Ovary (tissue), 7 donors: ENCODE measurements around a stretch of chr2.

DNA sequence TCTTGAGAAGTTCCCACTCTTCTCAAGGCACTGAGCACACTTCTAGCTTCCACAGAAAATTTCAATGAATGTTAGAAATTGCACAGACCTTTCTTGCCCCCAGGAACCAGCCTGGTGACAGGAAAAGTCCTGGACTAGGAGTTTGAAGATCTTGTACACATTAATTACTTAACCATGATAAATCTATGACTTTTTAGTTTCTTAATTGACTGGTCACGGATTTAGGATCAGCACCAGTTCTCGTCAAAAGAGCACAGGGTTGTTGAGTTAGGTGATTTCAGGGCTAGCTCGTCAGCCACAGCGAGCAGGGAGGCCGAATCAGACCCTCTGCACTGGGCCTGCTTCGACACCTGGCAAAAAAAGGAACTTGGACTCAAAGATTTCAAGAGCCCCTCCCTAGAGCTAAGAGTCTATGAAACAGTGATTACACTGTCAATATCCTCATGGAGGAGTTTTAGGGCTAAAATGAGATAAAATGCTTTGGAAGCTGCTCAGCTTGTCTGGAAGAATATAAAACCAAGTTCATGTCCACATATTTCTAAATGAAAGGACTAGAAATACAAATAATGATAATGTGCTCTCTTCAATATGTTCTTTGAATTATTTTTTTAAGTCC is 4.5 kb upstream of the SERTAD2 start:
- PRO-cap, 7 experiments = no peak in any of the 7 experiments
- RAMPAGE, long total RNA, 2 experiments = no peak in any of the 2 experiments

- PRO-cap, 7 experiments = no peak in any of the 7 experiments
- RAMPAGE, long total RNA, 2 experiments = no peak in any of the 2 experiments
These were observed 15.5 kb upstream of the SERTAD2 start for GRCh38 chr2:64668992-64669817.

GRCh38 chr2:64678718-64679104 is 25.0 kb upstream of the SERTAD2 start:
- PRO-cap, 7 experiments = no peak in any of the 7 experiments
- RAMPAGE, long total RNA, 2 experiments = no peak in any of the 2 experiments

GRCh38 chr2:64857804-64858592 is 131.2 kb upstream of the SLC1A4 start:
- PRO-cap, 7 experiments = peak in 1 of 7 experiments; most common plus-strand start chr2:64858206 (in 1); most common minus-strand start chr2:64857961 (in 1)
- RAMPAGE, long total RNA, 2 experiments = no peak in any of the 2 experiments

GRCh38 chr2:64858593-64859184 is 130.5 kb upstream of the SLC1A4 start:
- PRO-cap, 7 experiments = no peak in any of the 7 experiments
- RAMPAGE, long total RNA, 2 experiments = no peak in any of the 2 experiments

- PRO-cap, 7 experiments = peak in 7 of 7 experiments; most common plus-strand start chr2:64865806 (in 1); most common minus-strand start chr2:64865681 (in 6)
- RAMPAGE, long total RNA, 2 experiments = no peak in any of the 2 experiments
These were observed 123.5 kb upstream of the SLC1A4 start for GRCh38 chr2:64865545-64866341.

- PRO-cap, 7 experiments = no peak in any of the 7 experiments
- RAMPAGE, long total RNA, 2 experiments = no peak in any of the 2 experiments
These were observed 66.8 kb upstream of the SLC1A4 start for GRCh38 chr2:64922330-64922931.

GRCh38 chr2:64923009-64923545 is 66.1 kb upstream of the SLC1A4 start:
- PRO-cap, 7 experiments = no peak in any of the 7 experiments
- RAMPAGE, long total RNA, 2 experiments = no peak in any of the 2 experiments

- PRO-cap, 7 experiments = no peak in any of the 7 experiments
- RAMPAGE, long total RNA, 2 experiments = no peak in any of the 2 experiments
These were observed 56.9 kb upstream of the SLC1A4 start for GRCh38 chr2:64932174-64932880.

DNA sequence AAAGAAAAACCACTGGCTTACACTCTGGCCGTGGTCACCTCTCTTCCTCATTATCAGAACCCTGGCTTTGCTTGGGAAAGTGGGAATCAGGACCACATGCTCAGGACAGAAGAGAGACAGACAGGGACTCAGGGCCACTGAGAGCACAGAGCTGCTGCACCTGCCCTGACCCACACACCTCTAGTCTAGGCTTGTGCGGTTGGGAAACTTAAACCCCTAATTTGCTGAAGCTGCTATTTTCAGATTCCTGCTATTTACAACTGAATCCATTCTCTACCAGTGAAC is 51.6 kb upstream of the SLC1A4 start:
- PRO-cap, 7 experiments = no peak in any of the 7 experiments
- RAMPAGE, long total RNA, 2 experiments = no peak in any of the 2 experiments

GRCh38 chr2:64943673-64944224 is 45.5 kb upstream of the SLC1A4 start:
- PRO-cap, 7 experiments = peak in 3 of 7 experiments; most common plus-strand start chr2:64943950 (in 1); most common minus-strand start chr2:64943855 (in 1)
- RAMPAGE, long total RNA, 2 experiments = no peak in any of the 2 experiments

DNA sequence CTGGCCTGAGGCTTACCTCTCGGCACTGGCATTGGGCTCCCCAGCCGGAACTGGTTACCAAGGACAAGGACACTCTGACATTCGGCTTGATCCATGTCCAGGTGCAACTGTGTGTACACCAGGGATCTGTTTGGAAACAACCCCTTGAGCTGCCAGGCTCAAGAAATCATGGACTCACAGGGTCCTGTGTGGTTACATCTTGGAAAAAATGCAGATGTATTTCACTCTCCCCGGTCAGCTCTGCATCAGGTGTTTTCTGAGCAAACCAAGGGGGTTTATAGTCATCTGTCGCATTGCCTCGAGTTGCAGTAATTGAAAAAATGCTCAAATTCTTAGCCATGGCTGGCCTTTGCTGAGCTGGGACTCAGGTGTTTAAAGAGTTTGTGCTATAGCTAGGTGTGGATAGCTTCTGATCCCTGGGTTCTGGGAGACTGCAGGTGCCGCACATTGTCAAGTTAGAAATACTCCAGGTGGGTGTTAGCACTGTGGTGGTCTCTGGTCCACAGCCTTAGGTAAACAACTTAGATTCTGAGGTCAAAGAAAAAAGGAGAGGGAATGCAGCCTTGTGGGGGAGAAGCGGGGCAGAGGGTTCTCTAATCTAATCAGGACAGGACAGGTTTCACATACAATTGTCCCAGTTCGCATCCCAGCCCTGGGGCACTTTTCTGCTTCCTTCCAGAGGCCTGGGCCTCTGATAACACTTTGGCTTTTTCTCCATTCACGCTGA is 32.2 kb downstream of the SLC1A4 start:
- PRO-cap, 7 experiments = no peak in any of the 7 experiments
- RAMPAGE, long total RNA, 2 experiments = no peak in any of the 2 experiments

DNA sequence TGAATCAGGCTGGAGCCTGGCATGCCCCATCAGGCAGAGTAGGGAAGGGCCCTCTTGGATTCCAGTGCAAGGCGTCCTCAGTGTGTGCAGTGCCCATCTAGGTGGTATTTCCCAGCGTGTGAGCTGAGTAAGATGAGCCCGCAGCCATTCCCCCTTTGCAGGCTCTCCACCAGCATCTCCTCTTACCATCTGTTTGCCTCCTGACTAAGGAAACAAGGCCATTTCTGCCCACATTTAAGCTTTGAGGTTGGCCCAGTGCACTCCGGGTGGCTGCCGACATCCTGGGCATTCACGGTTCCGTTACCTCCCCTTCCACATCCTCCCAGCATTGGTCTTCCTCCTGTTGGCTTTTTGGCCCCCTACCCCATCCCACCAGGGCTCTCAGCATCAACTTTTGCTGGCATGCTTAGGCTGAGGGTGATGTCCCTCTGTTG is 11.7 kb downstream of the CEP68 start:
- PRO-cap, 7 experiments = no peak in any of the 7 experiments
- RAMPAGE, long total RNA, 2 experiments = no peak in any of the 2 experiments

- PRO-cap, 7 experiments = no peak in any of the 7 experiments
- RAMPAGE, long total RNA, 2 experiments = no peak in any of the 2 experiments
These were observed 15.3 kb downstream of the CEP68 start for GRCh38 chr2:65071332-65072185.

DNA sequence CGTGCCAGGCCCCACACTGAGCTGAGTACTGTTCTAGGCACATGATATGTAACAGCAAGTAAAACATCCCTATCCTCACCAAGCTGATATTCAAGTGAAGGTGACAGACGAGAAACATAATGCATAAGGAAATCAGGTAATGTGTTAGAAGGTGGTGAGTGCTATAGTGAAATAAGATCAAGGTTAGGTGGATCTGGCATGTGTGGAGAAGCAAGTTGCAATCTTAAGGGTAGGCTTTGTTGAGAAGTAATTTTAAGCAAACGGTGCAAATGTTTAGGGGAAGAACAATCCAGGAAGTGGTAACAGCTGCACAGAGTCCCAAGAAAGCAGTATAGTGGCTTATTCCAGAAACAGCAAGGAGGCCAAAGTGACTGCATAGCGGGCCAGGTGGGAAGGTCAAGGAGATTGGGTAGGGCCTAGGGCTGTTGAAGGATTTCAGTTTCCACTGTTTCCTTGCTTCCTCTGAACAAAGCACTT is 29.9 kb upstream of the RAB1A start:
- PRO-cap, 7 experiments = peak in 1 of 7 experiments; most common plus-strand start position 347 of the sequence (in 1)
- RAMPAGE, long total RNA, 2 experiments = no peak in any of the 2 experiments

- PRO-cap, 7 experiments = no peak in any of the 7 experiments
- RAMPAGE, long total RNA, 2 experiments = no peak in any of the 2 experiments
These were observed 20.5 kb downstream of the ACTR2 start for GRCh38 chr2:65247962-65248765.

GRCh38 chr2:65309632-65310177 is 82.1 kb downstream of the ACTR2 start:
- PRO-cap, 7 experiments = no peak in any of the 7 experiments
- RAMPAGE, long total RNA, 2 experiments = no peak in any of the 2 experiments

DNA sequence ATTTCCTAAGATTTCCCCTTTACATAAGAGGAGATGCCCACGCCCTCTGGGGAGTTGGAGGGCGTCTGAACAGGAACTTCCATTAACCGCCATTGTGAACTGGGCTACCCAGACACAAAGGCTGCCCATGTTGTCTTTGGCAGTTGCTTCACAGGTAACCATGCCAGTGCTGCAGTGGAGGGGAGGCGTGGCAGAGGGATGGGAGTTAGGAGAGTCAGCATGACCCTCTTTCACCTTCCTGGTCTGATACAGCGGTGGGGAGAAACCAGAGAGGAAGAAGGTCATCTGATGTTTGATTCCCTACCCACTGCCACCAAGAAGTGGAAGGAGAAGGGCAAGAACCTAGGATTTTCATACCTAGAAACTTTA is 47.1 kb downstream of the SPRED2 start:
- PRO-cap, 7 experiments = no peak in any of the 7 experiments
- RAMPAGE, long total RNA, 2 experiments = no peak in any of the 2 experiments

DNA sequence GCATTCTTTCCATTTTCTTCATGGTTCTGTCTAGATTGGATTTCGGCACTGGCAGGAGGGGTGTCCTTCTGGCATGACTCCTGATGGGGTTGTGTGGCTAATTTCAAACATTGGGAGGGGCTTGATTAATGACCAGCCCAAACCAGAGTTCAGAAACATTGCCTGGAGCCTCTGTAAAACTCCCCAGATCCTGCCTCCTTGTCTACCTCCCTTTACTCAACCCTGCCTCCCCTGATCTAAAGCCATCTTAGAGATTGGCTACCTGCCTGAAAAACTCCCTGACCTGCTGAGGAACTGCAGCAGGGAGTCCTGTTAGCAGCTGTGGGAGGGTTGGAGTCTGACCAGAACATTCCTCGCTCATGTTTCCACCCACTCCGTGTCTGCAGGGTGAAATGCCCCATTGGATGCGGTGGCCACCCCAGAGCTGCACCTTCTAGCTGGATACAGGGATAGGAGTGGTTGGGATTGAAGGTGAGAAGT is 207.0 kb upstream of the SPRED2 start:
- PRO-cap, 7 experiments = no peak in any of the 7 experiments
- RAMPAGE, long total RNA, 2 experiments = no peak in any of the 2 experiments

DNA sequence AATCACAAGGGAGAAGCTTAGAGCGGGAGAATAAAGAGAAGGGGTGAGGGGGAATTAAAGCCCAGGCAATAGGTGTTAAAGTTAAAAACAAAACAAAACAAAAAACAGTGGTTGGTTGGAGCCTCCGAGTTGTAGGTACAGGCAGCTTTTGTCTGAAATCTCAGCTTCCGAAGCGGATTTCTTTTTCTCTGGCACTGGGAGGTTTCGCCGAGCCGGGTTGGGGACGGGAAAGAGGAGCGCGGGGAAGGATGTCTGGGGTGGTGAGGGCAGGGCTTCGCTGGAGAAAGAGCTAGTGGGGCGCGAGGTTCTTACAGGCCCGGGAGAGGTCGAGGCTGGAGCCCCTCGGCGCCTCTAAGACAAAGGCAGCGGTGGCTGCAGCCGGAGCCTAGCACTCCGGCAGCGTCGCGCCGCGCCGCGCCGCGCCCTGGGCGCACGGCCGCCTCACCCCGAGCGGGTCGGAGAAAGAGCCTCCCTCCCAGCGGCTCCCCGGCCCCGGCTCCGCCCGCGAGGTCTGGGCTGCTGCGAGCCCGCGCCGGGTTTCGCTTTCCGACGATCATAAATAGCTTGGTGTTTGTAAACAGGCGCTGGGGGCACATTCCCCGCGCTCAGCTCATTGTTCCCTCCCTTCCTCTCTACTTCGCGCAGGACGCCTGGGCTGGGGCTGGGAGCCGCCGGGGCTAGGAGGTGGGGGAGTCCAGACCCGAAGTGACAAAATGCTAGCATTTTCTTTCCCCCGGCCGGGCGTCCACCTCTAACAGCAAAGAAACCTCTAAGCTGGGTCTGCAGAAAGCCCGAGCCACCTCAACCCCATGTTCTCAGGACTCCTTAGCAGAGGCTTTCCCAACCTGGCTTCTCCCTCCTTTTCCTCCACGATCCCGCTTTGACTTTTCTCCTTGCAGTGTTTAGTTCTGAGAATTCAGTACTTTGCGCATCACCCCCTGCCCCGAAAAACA is 867 bp upstream of the MEIS1 start:
- PRO-cap, 7 experiments = peak in 7 of 7 experiments; most common plus-strand start position 635 of the sequence (in 7); most common minus-strand start position 531 of the sequence (in 5)
- RAMPAGE, long total RNA, 2 experiments = no peak in any of the 2 experiments